ENCODE measurements around the genes GTF2H2, CARTPT and MAP1B.

- RRBS: no CpG with 5 or more reads among the region's 6 CpGs
These were observed 409.7 kb upstream of the CD180 start for GRCh38 chr5:67606237-67606784.

GRCh38 chr5:67699409-67700046, 502.9 kb upstream of the CD180 start:
- RRBS: no CpG with 5 or more reads among the region's 1 CpG

DNA sequence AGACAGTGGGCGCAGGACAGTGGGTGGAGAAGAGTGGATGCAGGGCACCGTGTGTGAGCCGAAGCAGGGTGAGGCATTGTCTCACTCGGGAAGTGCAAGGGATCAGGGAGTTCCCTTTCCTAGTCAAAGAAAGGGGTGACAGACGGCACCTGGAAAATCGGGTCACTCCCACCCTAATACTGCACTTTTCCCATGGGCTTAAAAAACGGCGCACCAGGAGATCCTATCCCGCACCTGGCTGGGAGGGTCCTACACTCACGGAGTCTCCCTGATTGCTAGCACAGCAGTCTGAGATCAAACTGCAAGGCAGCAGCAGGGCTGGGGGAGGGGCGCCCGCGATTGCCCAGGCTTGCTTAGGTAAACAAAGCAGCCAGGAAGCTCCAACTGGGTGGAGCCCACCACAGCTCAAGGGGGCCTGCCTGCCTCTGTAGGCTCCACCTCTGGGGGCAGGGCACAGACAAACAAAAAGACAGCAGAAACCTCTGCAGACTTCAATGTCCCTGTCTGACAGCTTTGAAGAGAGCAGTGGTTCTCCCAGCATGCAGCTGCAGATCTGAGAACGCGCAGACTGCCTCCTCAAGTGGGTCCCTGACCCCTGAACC, 435.3 kb upstream of the PIK3R1 start:
- RRBS: no CpG with 5 or more reads among the region's 15 CpGs

DNA sequence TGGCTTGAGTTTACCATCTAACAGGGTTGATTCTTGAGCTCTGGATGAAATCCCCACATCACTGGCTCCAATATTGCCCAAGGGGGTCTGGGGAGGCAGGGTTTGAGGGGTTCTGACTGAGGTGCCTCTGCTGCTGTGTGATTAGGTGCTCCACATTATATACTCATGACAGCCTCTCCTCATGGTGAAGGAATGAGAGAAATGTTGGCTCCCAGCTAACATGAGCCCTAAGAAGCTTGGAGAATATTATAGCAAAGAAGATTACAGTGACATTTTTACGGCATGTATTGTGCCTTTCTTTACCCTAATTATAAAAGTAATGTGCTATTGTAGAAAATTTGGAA, 229.6 kb upstream of the PIK3R1 start:
- RRBS: no CpG with 5 or more reads among the region's 1 CpG

- RRBS: 1% methylated on average over 33 of the region's 82 CpGs
These were observed 526 bp upstream of the PIK3R1 start for GRCh38 chr5:68214763-68215697.

DNA sequence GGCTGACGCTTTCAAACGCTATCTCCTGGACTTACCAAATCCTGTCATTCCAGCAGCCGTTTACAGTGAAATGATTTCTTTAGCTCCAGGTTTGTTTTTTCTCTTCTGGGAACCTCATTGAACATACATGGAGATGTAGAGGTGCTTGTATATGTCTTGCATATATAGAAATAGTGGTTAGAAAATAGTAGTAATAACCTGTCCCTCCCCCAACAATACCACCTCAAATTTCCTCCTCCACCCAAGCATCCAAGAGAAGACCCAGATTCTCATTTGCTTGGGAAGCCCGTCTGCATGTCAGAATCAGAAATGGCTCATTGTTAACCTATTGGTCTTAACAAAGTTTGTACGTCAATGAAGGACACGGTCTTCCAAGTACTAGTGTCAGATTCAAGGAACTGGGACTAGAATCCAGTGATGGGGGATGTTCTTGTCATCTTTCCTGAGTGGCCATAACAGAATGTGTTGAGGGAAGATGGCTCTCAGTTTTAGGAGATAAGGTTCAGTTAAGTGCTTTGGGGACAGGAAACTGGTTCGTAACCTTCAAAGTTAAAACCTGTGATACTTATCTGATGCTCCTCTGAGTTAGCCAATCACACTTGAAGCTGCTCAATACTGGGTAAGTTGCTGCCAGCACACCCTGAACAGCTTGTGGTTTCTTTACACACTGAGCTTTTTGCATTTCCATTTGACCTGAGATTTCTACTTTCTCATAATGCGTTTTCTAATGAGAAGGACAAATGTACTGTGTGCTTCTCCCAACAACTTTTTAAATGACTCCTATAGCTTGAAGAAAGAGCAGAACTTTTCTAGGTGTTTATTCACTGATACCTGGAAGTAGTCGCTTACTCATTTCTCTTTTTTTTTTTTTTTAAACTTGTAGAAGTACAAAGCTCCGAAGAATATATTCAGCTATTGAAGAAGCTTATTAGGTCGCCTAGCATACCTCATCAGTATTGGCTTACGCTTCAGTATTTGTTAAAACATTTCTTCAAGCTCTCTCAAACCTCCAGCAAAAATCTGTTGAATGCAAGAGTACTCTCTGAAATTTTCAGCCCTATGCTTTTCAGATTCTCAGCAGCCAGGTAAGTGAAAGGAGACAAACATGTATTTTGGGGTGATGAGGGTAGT, 64.5 kb downstream of the PIK3R1 start:
- RRBS: no CpG with 5 or more reads among the region's 12 CpGs

- RRBS: no CpG with 5 or more reads among the region's 5 CpGs
These were observed 103.9 kb downstream of the PIK3R1 start for GRCh38 chr5:68319280-68319980.

DNA sequence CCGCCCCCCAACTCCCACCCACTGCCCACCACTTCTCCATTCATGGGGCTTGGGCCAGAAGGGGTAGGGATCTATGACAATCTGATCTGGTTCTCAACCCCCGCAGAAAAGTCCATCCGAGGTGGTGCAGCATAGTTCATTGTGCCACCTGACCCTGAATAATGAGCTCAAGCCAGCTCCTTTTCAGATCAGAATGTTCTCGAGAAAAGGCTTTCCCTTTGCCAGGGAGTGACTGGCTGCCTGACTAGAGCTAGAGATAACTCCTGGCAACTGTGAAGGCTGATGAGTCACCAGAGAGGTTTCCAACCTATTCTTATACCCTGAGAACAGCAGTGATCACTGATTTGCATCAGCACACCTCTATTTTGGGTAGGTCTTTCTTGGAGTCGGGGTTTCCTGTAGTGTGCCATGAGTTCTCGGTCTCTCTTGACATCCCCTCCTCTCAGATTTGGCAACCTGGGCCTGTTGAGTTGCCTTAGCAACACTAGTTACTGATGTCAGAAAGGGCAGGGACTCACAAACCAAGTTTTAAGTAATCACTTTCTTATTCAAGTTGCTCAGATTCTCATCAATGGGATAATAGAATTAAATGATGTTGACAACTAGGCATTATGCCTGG, 127.9 kb downstream of the PIK3R1 start:
- RRBS: no CpG with 5 or more reads among the region's 6 CpGs

- RRBS: no CpG with 5 or more reads among the region's 14 CpGs
These were observed 347.0 kb upstream of the SLC30A5 start for GRCh38 chr5:68746601-68747438.

GRCh38 chr5:69466591-69467006, 26.0 kb upstream of the OCLN start:
- RRBS: no CpG with 5 or more reads among the region's 10 CpGs

DNA sequence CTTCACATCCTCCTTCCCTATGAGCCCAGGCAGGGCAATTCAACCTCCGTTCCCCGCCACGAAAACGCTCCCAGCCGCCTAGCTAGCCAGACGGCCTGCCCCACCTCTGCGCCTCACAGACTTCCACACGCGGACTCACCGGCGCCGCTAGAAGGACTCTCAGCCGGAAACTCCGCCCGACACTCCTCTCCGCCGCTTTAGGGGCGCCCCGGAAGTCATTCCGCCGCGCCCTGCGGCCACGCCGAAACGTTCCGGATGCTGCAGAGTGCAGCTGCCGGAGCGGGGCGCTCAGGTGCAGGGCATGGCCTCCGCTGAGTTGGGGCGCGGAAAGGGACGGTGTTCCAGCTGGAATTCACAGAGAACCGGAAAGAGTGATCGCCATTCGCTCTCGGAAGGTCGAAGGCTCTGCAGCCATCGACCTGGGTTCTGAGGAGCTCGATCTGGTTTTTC, at the start of gene GTF2H2:
GTF2H2 (minus strand) TSS at position 161 of the 450 bp plus-strand sequence.
- RRBS: no CpG with 5 or more reads among the region's 41 CpGs

GRCh38 chr5:71718894-71719354, at the start of gene CARTPT:
CARTPT (plus strand) TSS chr5:71719275.
- RRBS: no CpG with 5 or more reads among the region's 33 CpGs

- RRBS: no CpG with 5 or more reads among the region's 2 CpGs
These were observed 190.9 kb upstream of the MAP1B start for GRCh38 chr5:71916433-71916772.

- RRBS: 2% methylated on average over 10 of the region's 95 CpGs
These were observed at the start of gene MAP1B for GRCh38 chr5:72106729-72107895. MAP1B (plus strand) TSS chr5:72107475.

DNA sequence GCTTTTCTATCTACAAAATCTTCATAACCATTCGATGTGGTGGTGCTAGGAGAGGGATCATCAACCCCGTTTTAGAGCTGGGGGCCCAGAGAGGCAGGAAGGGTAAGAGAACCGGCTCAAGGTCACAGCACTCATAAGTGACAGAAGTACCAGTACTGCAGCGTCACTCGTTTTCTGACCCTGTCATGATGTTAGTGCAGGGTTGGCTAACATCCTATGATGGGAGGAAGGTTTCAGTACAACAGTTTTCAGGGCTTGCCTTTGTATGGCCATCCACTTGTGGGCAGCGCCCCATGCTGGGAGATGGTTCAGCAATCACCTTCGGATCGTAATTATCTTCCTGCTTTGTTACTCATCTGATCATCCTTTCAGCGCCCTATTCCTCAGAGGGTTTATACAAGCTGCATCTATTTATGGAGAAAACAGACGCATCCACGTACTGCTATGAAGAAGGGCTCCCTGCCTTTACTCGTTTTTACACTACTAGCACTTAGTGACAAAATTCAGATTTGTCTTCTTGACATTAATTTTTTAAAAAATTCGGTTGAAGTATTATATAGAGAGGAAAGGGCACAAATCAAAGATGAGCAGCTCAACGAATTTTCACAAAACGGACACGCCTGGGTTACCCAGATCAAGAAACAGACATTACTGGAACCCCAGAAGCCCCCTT, 2.4 kb downstream of the MAP1B start:
- RRBS: no CpG with 5 or more reads among the region's 16 CpGs

- RRBS: no CpG with 5 or more reads among the region's 2 CpGs
These were observed 34.1 kb downstream of the MAP1B start for GRCh38 chr5:72141423-72141776.

DNA sequence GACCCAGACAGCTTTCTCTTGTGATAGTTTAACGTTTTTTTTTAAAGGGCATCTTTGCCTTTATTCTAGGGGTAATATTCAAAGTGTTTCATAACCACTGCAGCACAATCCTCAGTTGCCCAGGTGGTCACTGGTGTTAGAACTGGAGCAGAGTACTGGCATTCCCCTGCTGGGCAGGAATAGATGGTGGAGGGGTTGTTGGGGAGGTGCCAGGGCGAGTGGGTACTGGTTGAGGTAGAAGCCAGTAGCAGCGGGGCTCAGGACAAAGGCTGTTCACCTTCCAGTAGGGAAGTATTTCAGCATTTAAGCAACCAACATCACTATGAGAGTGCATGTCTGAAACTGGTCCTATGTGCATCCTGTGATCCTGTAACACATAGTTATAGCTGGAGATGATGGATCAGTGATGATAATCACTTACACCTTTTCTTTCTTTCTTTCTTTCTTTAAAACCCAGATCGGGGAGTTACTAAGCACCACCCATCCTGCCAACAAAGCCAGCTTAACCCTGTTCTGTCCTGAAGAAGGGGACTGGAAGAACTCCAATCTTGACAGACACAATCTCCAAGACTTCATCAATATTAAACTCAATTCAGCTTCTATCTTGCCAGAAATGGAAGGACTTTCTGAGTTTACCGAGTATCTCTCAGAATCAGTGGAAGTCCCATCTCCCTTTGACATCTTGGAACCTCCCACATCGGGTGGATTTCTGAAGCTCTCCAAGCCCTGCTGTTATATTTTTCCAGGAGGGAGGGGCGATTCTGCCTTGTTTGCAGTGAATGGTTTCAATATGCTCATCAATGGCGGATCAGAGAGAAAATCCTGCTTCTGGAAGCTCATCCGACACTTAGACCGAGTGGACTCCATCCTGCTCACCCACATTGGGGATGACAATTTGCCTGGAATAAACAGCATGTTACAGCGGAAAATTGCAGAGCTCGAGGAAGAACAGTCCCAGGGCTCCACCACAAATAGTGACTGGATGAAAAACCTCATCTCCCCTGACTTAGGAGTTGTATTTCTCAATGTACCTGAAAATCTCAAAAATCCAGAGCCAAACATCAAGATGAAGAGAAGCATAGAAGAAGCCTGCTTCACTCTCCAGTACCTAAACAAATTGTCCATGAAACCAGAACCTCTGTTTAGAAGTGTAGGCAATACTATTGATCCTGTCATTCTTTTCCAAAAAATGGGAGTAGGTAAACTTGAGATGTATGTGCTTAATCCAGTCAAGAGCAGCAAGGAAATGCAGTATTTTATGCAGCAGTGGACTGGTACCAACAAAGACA, 86.6 kb downstream of the MAP1B start:
- RRBS: no CpG with 5 or more reads among the region's 12 CpGs

GRCh38 chr5:72238564-72239043, 81.4 kb downstream of the MRPS27 start:
- RRBS: no CpG with 5 or more reads among the region's 3 CpGs

- RRBS: no CpG with 5 or more reads among the region's 2 CpGs
These were observed 38.0 kb downstream of the MRPS27 start for GRCh38 chr5:72281878-72282664.

DNA sequence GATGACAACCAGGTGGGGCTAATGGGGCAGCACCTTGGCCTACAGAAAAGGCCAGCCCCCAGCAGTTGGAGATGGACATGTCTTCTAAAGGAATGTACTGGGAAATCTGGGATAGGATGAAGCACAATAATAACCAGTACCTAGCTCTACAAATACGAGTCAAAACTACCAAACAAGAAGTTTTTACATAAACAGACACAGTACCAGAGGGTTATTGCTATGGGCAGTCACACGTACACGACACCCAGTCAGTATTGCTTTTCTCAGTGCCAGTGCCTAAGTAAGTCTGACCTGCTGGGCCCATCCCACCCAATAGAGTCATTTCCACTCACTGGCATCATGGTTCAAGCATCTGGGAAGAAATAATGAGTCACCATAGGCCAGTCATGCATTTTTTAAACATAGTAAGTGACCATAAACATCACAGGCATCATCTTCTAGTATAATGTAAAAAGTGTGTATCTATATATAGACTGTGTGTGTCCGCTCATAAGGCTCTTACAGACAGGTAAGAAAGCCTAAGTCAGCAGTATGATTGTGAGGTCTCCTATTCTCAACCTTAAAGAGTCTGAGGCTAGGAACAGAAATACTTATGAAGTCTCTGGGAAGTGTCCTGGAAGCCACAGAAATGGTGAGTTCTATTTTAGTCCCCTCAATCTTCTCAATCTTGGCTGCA, 65.4 kb downstream of the ZNF366 start:
- RRBS: no CpG with 5 or more reads among the region's 4 CpGs